Neural crest cell (in vitro differentiated cells): ENCODE measurements around the gene TOMM6.

- PRO-cap: no peak
Observed at GRCh38 chr6:39945494-39946152, 11.4 kb upstream of the MOCS1 start.

DNA sequence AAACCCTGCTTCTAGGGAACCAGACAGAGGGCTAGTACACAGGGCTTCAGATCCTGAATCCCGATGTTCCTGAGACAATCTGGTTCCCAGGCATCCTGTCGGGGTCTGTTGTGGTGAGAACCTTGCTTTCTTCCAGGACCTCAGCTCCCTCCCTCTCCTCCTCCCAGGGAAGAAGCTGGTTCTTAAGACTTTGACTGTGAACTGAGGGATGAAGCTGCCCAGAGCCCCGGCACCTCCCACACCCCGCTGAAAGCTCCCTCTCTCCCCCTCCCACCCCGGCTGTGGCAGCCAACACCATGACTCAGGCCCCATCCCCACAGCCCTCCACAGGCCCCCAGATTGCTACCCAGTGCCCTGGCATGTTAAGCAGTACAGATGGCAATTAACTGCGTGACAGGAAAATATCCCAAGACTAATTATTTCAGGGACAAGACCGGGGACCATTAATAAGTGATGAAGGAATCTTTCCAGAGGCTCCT is 238.1 kb downstream of the LRFN2 start:
- PRO-cap: no peak

DNA sequence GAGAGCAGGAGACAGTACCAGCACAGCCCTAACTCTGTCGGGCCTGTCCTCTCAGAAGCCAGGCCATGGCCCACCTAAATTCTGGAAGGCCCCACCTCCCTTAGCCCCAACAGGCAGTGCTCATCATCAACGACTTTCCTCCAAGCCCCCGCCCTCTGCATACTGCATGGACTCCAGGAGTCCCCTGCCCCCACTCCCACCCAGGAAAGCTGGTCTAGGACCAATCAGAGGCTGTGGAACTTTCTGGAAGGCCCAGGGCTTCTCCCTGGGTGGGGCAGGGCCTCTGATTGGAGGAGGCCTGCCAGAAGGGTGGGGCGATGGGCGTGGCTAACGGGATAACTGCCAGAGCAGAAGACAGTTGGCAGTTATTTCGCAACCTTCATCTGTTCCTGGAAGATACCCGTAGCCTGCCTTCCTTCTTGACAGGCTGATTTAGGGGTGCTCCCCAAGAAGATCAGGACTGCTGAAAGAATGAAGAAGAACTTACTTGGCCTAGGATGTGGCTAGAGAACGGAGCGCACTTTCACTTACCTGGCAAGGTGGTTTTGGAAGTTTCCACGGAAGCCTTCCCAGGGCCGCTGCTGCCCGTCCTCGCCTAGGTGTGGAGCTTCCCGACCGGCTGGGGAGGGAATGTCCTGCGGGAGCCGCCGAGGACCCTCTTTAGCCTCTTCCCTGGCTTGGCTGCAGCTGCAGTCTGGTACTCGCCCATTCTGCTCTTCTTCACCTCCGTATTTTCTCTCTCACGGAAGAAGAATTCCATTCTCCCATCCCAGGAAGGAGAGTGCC is 209.0 kb downstream of the LRFN2 start:
- PRO-cap: no peak

- PRO-cap: no peak
Observed at GRCh38 chr6:40640402-40640912, 53.3 kb upstream of the LRFN2 start.

DNA sequence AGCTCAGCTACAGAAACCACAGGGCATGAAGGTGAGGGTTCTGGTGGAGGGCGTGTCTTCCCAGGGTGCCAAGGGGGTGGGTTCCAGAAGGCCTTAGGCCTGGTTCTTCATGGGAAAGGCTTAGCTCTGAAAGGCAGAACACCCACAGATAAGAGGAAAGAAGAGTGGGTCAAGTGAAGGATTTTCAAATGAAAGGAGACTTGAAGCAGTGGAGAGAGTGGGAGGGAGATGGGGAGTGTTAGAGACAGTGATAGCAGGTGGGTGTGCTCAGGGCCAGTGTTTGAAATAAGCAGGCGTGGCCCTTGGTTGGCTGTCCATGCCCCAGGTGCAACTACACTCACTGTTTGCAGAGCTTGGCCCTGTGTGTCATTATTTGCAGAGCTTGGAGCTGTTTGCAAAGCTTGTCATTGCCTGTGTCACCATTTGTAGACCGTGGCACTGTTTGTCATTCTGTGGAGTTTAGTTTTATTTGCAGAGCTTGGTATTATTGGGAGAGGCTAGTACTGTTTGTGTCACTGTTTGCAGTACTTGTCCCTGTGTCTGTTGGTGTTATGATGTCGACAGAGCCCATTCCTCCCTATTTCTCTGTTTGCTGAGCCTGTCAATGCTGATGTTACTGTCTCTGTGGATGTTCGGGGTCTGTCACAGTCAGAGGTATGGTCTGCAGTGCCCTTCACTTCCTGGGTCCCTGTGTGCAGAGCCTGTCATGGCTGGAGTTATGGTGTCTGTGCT is 127.6 kb upstream of the LRFN2 start:
- PRO-cap: no peak

DNA sequence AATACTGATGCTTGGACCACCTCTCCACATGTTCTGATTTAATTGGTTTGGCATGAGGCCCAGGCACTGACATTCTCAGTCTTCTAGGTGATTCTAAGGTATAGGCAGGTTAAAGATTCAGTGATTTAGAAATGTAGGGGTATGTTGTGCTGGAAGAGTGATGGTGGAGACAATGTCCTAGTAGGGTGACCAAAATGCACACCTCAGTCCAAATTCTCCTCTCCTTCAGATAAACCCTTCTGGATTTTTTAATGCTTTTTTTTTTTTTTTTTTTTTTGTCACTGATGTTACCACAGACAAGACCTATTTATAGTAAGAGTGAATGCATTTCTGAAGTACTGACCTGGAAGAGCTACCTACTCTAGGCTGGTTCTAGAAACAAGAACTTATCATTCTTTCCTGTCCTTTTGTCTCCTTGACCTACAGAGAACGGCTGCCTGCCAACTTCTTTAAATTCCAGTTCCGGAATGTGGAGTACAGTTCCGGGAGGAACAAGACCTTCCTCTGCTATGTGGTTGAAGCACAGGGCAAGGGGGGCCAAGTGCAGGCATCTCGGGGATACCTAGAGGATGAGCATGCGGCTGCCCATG is 8.0 kb downstream of the APOBEC2 start:
- PRO-cap: no peak

DNA sequence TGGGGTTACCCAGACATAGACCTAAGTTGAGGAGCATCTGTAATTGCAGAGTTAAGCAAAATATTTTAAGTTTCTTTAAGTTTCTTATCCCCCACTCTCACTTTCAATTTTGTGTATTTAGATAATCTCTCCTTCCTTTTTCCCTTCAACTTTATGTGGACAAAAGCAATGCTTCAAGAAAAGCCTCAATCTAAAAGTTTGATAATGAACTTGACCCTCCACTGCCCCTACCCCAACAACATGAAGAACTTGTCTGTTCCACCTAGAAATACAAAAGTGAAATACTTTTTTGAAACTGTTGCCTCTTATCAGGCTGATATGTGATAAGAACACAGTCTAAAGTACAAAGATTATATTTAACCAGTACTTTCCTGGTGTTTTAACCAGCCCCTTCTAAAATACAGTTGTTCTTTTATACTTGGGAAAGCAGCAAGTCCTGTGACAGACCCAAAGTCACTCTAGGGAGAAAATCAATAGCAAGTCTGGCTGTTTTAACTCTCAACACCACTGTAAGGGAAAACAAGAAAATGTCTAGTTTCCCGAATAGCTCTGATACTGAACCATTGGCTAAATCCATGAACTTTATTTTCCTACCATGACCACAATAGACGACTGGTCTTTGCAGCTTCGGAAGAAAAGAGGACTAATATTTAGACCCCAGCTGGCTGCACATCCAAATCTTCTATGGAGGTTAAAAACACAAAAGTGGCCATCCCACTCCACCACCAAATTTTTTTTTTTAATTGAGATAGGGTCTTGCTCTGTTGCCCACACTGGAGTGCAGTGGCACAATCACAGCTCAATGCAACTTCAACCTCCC is 6.5 kb downstream of the OARD1 start:
- PRO-cap: no peak

DNA sequence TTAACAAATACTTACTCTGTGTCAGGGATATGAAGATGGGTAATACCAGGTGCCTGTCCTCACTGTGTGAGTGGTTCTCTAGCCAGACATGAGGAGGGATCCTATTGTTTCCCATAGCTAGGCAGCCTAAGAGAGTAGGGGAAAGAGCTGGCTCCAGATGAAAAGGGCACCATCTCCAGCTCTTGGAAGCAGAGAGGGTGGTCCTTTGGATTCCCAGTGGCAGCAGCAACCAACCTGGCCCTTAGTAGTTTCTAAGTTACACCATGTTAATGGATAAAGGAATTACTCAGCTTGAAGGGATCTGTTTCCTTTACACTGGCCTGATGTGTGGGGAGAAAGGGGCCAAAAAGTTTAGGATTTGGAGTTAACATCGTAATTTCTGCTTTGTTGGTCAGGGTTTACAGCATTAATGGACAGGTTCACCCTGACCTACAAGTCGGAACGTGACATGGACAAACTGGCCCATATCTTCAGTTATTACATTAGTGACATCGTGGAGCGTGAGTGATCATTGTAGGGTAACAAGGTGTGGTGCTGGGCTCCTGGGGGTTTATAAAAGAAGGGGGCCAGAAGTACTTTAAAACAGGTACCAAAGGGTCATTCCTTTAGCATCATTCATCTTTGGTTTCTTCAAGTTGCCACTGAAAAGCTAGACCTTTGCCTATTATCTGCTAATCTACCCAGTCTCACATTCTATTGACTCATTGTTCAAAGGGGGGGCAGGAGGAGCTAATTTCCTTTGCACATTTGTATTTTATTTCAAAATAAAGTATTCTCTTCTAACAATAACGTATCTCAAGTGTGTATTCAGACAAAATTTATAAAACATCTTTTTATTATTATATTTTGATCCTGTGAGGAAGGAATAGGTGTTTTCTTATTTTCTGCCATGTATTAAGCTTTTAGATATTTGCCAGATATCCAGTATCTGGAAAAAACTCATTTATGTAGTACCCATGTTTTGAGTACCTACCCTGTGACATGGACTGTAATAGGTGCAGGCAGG is 29.1 kb downstream of the NFYA start:
- PRO-cap: no peak

GRCh38 chr6:41110986-41111474 is 38.3 kb downstream of the NFYA start:
- PRO-cap: no peak

DNA sequence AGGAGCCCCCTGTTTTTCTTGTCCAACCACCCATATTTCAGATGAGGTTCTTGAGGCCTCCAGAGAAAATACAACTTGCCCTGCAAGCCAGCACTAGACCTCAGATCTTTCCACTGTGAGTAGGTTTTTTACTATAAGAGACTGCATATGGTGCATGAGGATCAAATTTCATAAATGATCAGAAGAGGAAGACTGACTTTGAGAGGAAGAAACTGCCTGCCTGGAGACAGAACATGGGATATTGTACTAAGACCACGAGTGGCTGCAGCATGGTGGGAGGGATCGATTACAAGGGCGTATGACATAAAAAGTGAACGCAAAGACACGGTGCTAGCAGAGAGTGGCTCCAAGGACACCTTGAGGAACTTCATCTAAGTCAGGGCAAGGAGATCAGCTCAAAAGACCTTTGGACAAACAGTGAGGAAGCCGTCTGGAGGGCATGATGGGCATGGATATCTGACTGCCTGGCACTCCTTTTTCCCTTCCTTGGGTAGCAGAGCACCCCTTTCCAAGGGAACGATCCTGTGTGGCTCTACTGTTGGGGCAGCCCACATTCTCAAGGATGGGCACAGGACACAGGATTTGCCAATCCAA is 3.6 kb downstream of the TREM1 start:
- PRO-cap: no peak

- PRO-cap: no peak
Observed at GRCh38 chr6:41371223-41371941, 36.0 kb downstream of the NCR2 start.

GRCh38 chr6:41426211-41427052 is 91.0 kb downstream of the NCR2 start:
- PRO-cap: no peak

GRCh38 chr6:41428639-41429091 is 93.3 kb downstream of the NCR2 start:
- PRO-cap: no peak

GRCh38 chr6:41505080-41505641 is 41.0 kb upstream of the FOXP4 start:
- PRO-cap: bidirectional peak, plus-strand start at chr6:41505230, minus-strand start at chr6:41505206

DNA sequence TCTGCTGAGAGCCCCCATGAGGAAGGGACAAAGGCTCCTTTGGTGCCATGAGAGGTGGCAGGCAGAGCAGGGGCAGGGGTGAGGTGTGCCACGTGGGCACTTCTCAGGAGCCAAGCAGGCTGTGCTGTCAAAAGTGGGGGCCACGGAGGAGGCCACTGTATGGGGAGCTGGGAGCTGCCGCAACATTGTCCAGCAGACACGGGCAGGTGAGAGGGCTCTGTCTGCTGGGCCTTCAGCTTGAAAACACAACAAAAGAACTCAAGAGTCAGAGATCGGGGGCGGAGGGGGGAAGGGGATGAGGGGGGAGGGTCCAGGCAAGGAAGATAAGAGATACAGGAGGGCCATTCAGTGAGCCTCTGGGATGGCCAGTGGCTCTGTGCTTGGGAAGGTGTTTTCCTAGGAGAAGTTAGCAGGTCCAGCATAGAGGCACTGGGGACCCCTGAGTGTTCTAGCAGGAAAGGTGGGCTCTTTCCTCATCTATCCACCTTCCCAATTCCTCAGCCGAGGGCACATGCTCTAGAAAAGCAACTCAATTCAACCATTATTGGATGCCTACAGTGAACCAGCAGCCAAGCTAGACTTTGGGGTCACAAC is 21.4 kb upstream of the FOXP4 start:
- PRO-cap: no peak

DNA sequence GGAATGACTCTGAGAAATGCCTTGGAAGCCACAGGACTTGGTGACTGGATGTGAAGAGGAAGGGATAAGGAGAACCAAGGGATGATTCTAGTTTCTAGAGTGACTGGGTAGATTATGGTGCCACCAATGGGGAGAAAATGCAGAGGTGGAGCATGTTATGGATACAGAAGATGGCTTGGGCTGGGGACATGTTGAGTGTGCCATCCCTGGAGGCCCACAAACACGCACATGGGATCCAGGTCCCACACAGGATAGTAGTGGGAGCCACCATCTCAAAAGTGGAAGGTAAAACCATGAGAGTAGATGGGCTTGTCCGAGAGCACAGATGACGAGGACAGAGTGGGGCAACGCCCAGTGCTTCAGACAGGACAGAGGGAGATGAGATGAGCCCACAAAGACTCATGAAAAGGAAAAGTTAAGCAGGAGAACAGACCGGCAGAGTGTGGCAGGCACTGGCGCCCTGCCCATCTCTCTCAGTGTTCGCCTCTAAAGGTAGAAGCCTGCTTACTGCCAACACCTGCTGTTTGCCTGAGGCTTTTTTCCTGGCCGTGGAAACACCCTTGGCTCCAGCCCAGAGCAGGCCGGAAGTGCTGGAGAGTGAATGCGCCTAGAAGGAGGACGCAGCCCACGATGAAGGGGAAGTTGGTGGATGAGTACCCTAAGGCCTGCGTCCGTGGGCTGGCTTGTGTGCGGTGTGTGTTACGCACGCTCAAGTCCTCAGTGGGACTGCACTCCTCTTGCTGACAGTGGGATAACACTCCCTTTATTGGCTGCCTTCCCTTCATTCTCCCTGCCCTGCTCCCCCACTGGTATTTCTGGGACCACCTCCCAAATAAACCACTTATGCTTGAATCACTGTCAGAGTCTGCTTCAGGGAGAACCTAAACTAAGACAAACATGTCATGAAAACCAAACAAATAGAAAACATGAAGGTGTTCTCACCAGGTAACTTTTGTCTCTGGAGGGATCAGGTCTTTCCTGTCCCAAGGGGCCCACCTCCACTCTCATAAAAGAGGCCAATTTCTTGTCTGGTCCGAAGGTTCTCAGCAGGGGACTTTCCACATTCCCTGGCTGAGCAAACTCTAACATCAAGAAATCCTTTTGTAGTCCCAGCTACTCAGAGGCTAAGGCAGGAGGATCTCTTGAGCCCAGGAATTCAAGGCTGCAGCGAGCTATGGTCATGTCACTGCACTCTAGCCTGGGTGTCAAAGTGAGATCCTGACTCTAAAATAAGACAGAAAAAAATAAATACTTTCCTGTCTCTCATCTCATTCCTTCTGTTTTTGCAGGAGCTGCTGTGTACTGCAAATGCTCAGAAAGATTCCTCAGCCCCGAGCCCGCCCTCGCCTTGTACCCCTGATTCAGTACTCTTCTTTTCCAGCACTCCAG is 9.1 kb upstream of the FOXP4 start:
- PRO-cap: no peak

GRCh38 chr6:41586977-41587695 is 41.0 kb downstream of the FOXP4 start:
- PRO-cap: no peak

DNA sequence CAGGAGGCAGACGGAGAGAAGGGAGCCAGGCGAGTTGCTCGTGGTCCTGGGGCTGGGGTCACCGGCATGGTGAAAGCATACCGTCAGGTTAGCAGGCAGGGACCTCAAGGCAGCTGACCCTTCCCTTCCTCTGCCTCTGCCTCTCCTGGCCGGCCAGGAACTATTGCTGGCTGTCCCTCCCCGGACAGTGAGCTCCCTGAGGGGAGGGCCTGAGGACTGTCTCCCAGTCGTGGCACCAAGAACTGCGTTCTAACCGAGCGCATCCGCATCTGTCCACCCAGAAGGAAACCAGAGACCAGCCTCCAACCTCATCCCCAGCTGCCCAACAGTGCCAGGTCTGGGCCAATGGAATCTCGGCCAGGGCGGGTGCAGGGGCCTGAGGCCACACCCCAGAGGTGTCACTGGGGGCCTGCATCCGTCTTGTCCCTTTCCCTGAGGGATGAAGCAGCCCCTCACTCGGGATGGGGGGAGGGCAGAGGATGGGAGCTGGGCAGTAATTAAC is 1.8 kb downstream of the TFEB start:
- PRO-cap: no peak

GRCh38 chr6:41787030-41787883 is at the start of gene TOMM6:
TSS of gene TOMM6 (plus strand) at chr6:41787694.
- PRO-cap: unidirectional peak, minus-strand start at chr6:41787180; bidirectional peak, plus-strand start at chr6:41787695, minus-strand start at chr6:41787551

DNA sequence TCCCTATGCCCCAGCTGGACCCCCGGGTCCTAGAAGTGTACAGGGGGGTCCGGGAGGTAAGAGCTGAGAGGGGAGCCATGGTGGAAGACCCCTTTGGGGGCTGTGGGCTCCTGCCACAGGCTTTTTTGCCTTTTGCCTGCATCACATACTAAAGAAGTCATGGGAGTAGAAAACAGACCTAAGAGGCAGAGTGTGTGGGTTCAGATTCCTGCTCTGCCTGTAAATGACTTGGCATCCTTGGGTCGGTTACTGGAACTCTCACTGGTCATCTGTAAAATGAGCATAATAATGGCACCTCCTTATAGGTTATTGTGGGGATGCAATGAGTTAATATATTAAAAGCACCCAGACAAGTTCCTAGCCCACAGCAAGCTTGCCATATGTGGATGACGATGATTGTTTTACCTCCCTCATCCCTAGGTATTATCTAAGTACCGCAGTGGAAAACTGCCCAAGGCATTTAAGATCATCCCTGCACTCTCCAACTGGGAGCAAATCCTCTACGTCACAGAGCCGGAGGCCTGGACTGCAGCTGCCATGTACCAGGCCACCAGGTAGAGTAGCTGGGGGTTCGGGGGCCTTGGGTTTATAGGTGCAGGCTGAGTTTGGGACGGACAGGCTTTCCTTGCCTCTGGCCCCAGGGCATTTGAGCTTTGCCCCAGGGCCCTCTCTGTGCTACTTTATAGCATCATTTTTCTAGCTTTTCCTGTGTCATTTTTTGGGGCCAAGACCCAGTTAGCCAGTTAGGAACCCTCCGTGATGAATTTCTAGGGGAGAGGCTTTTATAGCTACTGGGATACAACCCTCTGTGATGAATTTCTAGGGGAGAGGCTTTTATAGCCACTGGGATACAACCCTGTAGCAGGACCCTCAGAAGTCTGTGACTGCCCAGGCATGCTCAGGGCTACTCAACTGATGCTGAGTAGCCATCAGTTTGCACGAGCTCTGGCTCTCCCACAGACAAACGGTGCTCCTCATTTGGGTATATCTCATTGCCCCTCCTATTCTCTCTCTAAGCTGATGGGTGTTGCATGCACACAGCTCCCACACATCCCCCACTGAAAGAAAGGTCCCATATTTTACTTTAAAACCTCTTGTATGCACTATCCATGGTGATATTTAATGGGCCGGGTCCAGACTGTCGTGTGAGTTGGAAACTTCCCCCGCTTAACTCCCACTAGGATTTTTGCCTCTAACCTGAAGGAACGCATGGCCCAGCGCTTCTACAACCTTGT is 9.3 kb downstream of the BYSL start:
- PRO-cap: no peak